Mesenchymal stem cell of the bone marrow (primary cell): ENCODE results near the genes TUBGCP4 and CTDSPL2.

- CAGE, long polyA plus RNA: no peak
Measured at GRCh38 chr15:42885367-42885813, 35.2 kb downstream of the TTBK2 start.

GRCh38 chr15:42890425-42890999 is 30.1 kb downstream of the TTBK2 start:
- CAGE, long polyA plus RNA: no peak

- CAGE, long polyA plus RNA: no peak
Measured at GRCh38 chr15:43366145-43366934, 4.5 kb downstream of the ZSCAN29 start.

DNA sequence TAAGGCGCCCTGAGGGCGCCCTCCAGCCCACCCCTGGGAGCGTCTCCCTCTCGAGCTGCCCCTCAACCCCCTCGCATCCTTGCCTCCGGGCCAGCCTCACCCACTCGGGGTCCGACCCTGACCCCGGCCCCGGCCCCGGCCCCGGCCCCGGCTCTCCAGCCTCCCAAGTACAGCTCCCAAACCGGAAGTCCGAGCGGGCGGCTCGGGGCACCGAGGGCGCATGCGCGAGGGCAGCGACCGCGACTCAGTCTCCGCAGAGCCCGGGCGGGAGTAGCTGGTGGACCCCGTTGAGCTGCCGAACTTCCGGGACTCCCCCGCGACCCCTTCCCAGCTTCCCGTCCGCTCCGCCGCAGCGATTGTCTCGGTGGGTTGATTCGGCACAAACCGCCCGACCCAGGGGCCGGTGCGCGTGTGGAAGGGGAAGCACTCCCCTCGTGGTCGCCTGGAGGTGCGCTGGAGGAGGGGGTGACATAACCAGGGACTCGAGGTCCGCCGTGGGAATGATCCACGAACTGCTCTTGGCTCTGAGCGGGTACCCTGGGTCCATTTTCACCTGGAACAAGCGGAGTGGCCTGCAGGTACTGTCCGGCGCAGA is at the start of gene TUBGCP4:
TUBGCP4 (plus strand) TSS at position 247 of the 595 bp plus-strand sequence.
- CAGE, long polyA plus RNA: no peak

GRCh38 chr15:43510521-43511446 is 6.6 kb upstream of the MAP1A start:
- CAGE, long polyA plus RNA: no peak

DNA sequence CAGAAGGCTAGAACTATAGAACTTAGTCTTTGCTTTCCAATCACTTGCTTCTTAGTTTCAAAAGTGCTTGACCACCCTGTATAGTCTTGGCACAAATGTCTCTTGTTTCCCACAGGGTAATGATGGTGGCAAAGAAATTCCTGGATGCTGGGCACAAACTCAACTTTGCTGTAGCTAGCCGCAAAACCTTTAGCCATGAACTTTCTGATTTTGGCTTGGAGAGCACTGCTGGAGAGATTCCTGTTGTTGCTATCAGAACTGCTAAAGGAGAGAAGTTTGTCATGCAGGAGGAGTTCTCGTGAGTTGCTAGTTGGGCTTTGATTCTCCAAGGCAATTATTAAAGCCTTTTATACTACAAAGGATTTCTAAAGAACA is 10.2 kb downstream of the ELL3 start:
- CAGE, long polyA plus RNA: no peak

DNA sequence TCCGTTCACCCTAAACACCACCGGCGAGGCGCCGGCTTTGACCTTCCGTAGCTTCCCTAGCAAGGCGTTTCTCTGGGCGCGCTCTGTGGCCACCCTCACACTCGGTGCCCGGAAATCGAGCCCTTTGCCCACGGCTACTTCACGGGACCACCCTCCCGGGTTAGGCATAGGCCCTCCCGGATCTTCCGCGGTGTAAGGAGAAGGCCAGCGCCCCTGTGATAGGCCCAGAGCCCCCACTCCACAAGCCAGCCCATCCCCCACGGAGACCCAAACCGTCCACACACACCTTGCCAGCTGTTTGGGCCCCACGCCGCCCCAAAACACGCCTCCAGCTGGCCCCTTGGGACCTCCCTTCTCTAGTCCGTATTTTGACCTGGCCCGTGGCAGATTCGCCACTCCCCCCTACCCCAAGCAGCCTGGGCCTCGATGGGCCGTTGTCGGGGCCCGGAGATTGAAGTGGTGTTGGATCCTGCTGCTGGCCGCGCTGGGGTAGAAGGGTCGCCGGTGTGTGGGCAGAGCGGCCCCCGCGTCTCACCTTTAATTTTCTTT is 374 bp downstream of the SERF2 start:
- CAGE, long polyA plus RNA: no peak

GRCh38 chr15:43793724-43794093 is 1.6 kb downstream of the SERF2 start:
- CAGE, long polyA plus RNA: no peak

DNA sequence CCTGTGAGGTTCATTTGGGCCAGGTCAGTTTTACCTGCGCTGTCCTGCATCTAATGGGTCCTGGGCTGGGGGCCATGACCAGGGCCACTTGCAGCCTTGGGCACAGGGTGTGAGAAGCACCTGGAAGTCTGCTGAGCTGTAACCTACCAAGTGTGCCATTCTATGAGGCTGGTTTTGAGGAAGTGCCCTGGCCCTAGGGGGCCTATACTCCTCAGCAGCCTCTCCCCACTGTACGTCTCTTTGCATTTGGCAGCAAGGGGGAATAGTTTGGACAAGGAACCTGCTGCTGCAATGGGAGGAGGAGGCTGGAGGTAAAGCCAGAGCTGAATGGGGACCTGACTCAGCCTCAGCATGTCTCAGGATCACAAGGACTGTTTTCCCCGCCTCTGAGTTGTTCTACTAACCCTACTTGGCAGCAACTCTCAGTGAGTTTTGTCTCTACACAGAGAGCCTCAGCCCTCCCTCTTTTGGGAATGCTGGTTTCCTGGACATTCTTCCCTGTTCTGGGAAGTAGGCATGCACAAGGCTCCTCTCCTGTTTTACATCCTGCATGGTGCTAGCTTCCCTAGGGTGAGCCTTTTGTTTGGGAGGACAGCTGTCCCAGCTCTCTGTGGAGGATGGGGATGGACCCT is 53.9 kb downstream of the WDR76 start:
- CAGE, long polyA plus RNA: no peak

GRCh38 chr15:44193823-44194932 is 893 bp downstream of the FRMD5 start:
- CAGE, long polyA plus RNA: no peak

DNA sequence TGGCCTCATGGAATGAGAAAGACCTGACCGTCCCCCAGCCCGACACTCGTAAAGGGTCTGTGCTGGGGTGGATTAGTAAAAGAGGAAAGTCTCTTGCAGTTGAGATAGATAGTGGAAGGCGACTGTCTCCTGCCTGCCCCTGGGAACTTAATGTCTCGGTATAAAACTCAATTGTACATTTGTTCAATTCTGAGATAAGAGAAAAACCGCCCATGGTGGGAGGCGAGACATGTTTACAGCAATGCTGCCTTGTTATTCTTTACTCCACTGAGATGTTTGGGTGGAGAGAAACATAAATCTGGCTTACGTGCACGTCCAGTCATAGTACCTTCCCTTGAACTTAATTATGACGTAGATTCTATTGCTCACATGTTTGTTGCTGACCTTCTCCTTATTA is 33.9 kb upstream of the FRMD5 start:
- CAGE, long polyA plus RNA: no peak

DNA sequence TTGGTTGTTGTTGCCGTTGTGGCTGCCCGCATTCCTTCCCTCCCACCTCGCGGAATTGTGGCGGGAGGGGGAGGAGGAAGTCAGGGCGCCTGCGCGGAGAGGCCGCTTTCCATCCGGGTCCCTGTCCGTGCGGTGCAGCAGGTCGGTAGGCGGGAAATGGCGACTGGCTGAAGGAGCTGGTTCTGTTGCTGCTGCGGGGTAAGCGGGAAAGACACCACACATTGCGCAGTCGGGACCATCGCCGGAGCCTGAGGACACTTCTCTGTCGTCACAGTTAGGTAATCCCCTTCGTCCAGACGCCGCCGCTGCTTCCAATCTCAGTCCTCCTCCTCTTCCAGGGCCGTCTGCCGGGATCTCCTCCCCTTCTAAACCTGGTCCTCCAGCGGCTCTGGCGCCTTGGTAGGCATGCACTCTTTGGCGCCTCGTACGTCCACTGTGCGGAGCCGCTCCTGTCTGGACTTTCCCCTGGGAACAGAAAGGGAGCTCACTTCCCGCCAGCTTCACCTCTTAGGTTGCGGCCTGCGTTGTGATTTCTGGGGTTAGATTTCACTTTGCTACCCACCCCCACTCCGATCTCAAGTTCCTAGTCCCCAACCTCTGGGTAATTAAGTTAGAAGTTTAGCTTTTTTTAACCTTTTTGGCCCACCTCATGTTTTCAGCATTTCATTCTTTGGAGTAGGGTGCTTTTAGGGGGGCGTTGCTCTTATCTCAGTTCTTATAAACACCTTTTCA is at the start of gene CTDSPL2:
CTDSPL2 (plus strand) TSS at position 135 of the 732 bp plus-strand sequence.
- CAGE, long polyA plus RNA: no peak

- CAGE, long polyA plus RNA: no peak
Measured at GRCh38 chr15:44536282-44536959, 526 bp upstream of the EIF3J start.

GRCh38 chr15:44538258-44538729 is 1.3 kb downstream of the EIF3J start:
- CAGE, long polyA plus RNA: no peak

- CAGE, long polyA plus RNA: no peak
Measured at GRCh38 chr15:44661875-44662280, 1.6 kb downstream of the SPG11 start.

DNA sequence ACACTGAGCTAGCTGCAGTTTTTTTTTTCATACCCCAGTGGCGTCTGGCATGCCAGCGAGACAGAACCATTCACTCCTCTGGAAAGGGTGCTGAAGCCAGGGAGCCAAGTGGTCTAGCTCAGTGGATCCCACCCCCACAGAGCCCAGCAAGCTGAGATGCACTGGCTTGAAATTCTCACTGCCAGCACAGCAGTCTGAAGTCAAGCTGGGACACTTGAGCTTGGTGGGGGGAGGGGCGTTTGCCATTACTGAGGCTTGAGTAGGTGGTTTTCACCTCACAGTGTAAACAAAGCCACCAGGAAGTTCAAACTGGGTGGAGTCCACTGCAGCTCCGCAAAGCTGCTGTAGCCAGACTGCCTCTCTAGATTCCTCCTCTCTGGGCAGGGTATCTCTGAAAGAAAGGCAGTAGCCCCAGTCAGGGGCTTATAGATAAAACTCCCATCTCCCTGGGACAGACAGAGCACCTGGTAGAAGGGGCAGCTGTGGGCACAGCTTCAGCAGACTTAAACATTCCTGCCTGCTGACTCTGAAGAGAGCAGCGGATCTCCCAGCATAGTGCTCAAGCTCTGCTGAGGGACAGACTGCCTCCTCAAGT is 19.8 kb upstream of the SPG11 start:
- CAGE, long polyA plus RNA: no peak

DNA sequence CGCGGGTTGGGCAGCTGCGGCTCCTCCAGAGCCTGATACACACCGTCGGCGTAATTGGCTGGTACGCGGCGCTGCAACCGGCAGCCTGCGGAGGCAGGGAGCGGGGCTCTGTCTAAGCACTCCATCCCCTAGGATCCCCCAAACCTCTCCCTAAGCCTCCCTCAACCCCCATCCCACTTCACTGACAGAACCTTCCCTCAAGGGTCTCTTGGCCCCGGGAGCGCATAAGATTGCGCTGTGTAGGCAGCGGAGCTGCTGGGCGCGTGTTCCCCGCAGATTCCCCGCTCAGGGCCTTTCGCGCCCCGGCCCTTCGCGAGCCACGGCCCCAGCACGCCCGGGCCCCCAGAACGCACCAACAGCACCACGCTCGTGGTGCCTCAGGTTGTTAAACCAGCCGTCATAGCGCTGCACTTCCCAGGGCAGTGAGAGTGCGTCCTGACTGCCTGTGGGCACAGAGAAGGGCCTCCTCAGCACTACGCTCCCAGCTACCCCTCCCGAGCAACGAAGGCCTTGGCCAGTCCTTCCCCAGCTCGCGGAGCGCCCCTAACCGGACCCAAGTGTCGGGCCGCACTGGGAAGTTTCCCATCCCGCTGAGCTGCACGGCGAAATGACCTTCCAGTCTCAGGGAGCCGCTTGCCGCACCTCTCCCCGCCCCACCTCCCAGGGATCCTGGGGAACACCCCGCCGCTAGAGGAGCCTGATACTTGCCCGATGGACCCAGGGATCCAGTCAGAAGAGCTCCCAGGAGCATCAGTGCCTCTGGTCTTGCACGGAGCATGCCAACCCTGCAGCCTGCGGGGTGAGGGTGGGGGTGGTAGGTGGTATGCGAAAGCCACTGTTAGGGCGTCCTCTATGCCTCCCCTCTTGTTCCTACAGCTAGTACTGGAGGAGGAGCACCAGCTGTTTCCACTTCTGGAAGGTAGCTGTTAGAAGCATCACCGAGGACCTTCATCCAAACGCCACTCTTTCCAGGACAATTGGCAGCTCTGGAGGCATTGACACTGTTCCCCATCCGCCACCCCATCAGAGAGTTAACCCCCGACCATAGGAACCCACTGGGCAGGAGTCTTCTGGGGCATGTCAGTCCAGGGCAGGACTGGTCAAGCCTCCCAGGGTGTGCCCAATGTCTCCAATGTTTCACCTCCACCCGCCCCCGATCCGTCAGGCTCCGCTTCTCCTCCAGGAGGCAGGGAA is 941 bp downstream of the DUOX2 start:
- CAGE, long polyA plus RNA: no peak

GRCh38 chr15:45126207-45126714 is 3.4 kb downstream of the DUOXA1 start:
- CAGE, long polyA plus RNA: no peak

GRCh38 chr15:45130387-45130743 is 571 bp downstream of the DUOX1 start:
- CAGE, long polyA plus RNA: no peak

DNA sequence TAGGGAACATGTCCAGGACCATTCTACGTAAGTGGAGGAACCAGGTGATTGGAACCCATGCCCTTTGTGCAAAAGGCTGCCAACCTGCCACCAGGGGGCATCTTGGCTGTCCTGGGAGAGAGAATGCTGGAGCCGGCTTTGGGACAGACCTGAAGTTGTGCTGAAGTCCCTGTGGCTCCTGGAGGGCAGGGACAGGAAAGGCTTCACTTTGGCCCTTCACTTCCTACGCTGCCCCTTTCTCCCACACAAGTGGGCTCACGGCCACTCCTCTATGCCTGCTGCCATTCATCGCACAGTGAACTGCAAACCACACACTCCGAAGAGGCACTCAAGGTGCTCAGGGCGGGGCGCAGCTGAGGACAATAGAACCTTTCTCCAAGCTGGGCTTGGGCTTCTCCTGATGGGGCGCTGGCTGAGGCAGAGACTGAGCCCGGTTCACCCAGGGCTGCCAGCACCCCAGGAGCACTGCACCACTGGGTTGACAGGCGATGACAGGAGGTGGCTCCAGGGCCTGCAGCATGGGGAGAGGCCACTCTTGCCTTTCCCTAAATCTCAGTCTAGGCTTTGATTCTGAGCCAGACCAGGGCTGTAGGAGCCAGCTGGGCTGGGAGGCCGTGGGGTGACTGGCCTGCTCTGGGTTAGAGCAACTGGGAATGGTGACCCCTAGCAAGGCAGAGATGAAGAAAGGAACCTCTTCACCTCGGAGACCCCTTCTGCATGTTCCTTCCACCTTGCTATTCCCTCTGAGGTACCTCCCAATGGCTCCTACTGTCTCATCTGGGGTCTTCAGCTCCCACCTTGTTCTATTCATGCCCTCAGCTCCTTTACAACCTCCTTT is 8.3 kb downstream of the SHF start:
- CAGE, long polyA plus RNA: no peak